ENCODE measurements around the genes ETV3, FCRL5 and FCRL3.

DNA sequence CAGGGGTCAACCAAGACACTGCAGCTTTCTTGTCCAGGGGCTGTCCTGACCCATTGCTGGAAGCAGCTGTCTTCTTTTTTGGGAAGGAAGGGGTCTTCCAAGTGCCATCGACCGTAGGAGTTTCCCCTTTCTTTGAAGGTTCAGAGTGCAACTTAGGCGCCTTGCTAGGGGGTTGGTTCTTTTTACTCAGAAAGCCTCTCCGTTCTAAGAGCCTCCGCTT, 1.0 kb upstream of the METTL25B start:
- PRO-cap = no peak
- RRBS, 2 experiments = no CpG with 5 or more reads among the region's 5 CpGs

- PRO-cap = no peak
- RRBS, 2 experiments = 100% methylated on average over 1 of the region's 5 CpGs
Measured at GRCh38 chr1:156742805-156743528, 2.1 kb upstream of the MRPL24 start.

DNA sequence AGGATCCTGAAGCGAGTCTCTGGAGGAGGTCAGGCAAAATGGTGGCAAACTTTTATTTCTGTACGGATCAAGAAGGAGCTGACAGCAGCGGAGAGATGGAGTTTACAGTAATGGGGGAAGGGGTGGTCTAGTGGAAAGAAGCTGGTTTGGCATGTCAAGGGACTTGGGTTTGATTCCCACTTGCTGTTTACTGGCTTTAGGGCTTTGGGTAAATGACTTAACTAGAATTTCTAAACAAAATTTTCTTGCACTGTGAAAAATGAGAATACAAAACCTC, 3.7 kb upstream of the HDGF start:
- PRO-cap = unidirectional peak, plus-strand start at position 110 of the sequence
- RRBS, 2 experiments = no CpG with 5 or more reads among the region's 3 CpGs

GRCh38 chr1:156805752-156806557, 10.7 kb downstream of the SH2D2A start:
- PRO-cap = no peak
- RRBS, 2 experiments = no CpG with 5 or more reads among the region's 4 CpGs

GRCh38 chr1:156914399-156915070, 5.9 kb upstream of the LRRC71 start:
- PRO-cap = no peak
- RRBS, 2 experiments = no CpG with 5 or more reads among the region's 13 CpGs

- PRO-cap = no peak
- RRBS, 2 experiments = 48 to 65% methylated on average over 1 of the region's 11 CpGs
Measured at GRCh38 chr1:156935362-156935865, 15.0 kb downstream of the LRRC71 start.

- PRO-cap = no peak
- RRBS, 2 experiments = no CpG with 5 or more reads among the region's 3 CpGs
Measured at GRCh38 chr1:156976258-156977326, 56.2 kb downstream of the LRRC71 start.

- PRO-cap = no peak
- RRBS, 2 experiments = no CpG with 5 or more reads among the region's 11 CpGs
Measured at GRCh38 chr1:156983847-156984523, 61.6 kb downstream of the ARHGEF11 start.

DNA sequence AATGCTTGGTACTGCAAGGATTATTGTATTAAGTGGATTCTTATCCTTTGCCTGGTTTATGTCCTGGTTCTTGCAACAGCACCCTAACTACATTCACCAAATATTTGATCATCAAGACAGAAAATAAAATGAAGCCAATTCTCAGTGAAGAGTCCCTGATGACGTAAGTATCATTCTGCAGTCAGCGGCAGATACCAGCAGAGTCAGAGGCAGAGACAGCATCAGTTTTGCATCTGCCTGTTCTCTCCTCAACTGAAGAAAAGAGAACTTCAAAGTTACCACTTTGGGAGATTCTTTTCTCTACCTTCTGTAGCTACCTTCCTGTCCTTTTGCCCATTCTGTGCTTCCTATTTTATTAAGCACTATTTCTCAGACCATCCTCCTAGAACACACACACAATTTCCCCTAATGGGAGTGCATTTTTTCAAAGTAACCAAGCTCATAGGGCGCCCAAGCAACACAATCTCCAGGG, 19.6 kb downstream of the ARHGEF11 start:
- PRO-cap = no peak
- RRBS, 2 experiments = no CpG with 5 or more reads among the region's 3 CpGs

GRCh38 chr1:157138131-157139252, at the start of gene ETV3:
TSS of gene ETV3 (minus strand) at chr1:157138395.
- PRO-cap = bidirectional peak, plus-strand start at chr1:157138686, minus-strand start at chr1:157138395; bidirectional peak, plus-strand start at chr1:157138942, minus-strand start at chr1:157138943; unidirectional peak, minus-strand start at chr1:157139077; unidirectional peak, minus-strand start at chr1:157139118
- RRBS, 2 experiments = 2 to 3% methylated on average over 27 to 34 of the region's 97 CpGs

DNA sequence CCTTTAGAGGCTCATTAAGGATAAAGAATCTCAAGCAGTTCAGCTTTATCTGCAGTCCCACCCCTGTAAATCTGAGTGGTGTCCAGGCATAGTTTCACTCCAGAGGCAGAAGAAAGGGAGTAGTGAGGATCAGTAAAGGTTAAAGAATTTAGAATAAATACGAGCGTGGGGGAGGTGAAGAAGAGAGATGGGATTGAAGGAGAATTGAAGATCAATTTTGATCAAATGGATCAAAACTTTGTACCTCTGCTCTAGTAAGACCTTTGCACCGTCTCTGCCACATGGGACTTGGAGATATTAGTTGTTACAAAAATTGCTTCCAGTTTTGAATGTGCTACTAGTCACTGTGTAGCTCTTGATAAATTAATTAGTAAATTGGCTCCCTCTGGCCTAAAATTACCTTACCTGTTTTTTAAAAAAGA, 1.1 kb upstream of the ETV3 start:
- PRO-cap = no peak
- RRBS, 2 experiments = no CpG with 5 or more reads among the region's 3 CpGs

GRCh38 chr1:157240816-157241198, 102.6 kb upstream of the ETV3 start:
- PRO-cap = no peak
- RRBS, 2 experiments = no CpG with 5 or more reads among the region's 5 CpGs

- PRO-cap = no peak
- RRBS, 2 experiments = no CpG with 5 or more reads among the region's 13 CpGs
Measured at GRCh38 chr1:157274654-157275990, 136.9 kb upstream of the ETV3 start.

DNA sequence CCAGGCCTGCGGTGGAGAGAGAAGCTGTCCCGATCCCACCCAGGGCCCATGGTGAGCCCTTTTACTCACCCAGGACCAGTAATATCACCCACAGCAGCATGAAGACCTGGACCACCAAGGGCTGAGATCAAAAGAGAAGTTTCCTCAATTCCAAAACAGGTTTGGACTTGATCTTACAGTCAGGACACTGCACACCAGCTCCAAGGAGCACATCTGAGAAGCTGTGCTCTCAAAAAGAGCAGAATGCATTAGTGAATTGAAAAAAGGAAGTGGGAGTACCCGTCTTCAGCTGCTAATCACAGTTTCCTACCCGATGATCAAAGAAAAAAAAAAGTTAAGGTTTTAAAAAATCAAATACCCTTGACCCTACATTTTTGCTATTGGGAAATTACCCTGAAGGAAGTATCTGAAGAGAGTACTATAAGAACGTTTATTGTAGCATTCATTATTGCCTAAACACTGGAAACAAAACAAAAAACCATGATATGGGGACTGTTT, at the start of gene FCRL5:
TSS of gene FCRL5 (minus strand) at position 253 of the 498 bp plus-strand sequence.
- PRO-cap = no peak
- RRBS, 2 experiments = no CpG with 5 or more reads among the region's 5 CpGs

DNA sequence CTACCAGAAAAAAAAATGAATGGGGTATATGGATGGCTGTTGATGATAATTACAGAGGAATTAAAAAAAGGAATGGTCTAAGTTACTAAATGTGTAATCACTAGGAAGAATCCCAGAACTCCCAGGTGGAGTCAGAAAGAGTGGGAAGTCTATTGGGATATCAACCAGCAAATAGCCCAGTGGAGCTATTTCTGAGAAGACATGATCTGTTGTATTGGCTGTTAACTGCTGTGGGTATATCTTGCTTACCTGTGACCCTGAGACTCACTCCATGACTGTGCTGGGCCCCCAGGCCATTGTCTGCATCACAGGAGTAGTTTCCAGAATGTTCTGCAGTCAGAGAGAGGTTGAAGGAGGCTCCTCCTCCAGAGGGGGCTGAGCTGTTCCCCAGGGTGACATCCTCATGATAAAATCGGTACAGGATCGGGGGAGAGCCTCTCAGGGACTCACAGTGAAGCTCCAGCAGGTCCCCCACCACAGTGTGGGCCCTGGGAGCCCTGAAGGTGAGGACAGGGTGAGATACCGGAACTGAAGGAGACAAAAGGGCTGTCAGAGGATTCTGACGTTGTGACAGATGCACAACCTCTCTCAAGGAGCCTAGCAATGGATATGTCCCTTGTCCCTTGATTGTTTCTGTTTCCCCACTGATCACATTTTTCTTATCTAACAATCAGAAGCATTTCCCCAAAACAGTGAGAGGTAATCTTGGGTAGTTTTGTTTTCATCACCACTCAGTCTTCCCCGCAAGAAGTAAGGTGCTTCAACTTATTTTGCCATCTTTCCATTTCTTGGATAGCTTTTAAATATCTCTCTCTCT, 5.3 kb downstream of the FCRL3 start:
- PRO-cap = no peak
- RRBS, 2 experiments = no CpG with 5 or more reads among the region's 5 CpGs

DNA sequence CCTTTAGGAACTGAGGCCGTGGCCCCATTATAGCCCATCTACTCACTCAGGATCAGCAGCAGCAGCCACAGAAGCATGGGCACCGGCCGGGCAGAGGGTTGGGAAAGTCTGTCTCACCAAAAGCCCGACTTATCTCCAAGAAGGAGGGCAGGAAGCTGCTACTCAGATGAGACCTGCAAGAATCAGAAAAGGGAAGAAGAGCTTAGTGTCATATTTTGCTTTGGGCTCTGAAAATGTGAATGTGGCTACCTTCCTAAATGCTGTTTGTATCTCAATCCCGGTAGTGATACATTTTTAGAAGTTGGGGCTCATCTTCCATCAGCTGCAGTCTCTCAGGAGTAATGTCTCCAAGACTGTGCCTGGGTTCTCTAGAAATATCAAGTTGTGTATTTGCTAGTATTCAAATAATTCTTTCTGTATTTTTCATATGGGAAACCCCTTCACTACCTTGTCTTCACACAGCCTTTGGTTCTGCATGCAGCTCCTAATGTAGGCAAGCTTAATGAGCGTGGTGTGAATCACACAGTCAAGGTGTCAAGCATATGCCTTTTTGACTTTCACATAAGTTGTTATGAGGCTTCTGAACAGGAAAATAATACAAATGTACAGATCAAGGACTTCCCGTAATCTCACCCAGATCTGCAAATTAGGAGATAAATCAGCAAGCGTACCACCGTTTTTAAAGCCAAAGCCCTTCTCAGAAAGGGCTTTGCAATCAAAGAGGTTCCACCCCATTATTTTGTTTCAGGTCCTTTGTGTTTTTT, at the start of gene FCRL3:
TSS of gene FCRL3 (minus strand) at position 357 of the 764 bp plus-strand sequence.
- PRO-cap = no peak
- RRBS, 2 experiments = no CpG with 5 or more reads among the region's 9 CpGs

- PRO-cap = no peak
- RRBS, 2 experiments = 64% methylated on average over 2 of the region's 18 CpGs; no CpG with 5 or more reads in 1 of the 2 experiments
Measured at GRCh38 chr1:157925697-157926127, 67.7 kb upstream of the KIRREL1 start.

DNA sequence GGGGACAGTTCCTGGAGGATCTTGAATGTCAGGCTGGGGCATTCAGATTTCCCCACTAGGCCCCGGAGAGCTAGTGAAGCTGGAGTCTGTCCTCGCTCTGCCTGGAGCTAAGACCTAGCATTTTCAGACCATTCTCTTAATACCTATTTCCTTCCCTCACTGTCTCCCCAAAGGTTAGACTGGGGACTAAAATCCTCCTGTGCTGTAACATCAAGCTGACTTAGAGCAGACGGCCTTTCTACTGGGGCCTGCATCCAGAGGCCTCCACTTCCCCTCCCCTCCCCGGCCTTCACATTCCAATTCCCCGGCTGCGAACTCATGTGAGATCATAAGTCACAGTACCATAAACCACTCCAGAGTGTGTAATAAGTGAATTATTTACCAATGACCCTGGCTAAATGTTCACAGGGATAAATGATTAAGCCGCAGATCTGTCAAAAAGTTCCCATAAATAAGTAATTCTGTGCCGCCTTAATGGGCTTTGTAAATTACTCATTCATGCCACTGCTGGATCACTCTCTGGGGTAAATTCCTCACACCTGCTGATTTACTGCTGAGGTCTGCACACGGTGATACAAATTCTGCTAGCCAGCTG, 27.5 kb upstream of the KIRREL1 start:
- PRO-cap = no peak
- RRBS, 2 experiments = no CpG with 5 or more reads among the region's 9 CpGs

- PRO-cap = unidirectional peak, minus-strand start at chr1:157994236
- RRBS, 2 experiments = no CpG with 5 or more reads among the region's 18 CpGs
Measured at GRCh38 chr1:157994178-157995095, 992 bp downstream of the KIRREL1 start.

DNA sequence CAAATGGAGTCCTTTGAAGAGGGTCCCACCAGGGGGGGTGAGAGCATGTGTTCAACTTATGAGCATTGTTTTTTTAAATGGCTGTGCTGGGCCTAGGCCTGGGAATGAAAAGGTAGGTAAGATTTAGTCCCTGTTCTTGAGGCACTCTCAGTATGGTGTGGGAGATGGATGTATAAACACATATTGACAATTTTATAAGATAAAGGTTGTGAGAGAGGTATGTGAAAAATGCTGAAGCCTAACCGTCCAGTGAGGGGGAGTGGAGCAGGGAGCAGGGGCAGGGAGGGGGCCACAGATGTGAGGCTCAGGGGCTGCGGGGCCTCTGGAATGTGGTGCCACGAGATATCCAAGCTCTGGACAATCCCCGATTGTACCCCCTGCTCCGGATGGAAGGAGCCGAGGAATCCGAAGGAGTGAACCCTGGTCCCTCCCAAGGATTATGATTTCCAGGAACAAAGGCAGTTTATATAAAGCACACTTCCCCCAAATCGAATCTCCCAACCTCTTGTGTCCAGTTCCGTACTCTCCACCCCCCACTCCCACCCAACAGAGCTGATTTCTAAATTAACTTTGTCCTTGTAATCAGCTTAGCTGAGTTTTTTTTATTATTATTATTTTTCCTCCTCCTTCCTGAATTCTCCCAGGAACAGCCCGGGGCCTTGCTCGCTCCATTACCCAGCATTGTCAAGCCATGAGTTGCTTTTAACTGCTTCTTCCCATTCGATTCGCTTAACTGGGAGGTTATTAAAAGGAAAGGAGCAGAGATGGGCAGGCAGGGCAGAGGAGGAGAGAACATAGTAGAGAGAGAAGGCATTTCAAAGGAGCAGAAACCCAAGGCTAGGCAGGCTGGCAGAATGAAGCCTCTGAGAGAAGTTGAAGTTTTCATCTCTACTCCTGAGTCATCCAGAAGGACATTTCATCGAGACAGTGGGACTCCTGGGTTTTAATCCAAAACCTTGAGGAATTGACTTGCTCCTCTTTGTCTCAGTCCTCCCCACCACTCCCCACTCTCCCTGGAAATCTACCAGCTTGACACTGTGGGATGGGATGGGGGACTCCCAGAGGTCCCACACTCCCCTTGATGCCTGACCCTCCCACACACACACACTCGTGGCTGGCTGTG, 9.4 kb downstream of the KIRREL1 start:
- PRO-cap = no peak
- RRBS, 2 experiments = no CpG with 5 or more reads among the region's 15 CpGs